ENCODE measurements around the genes IFNL1, SERTAD1 and ITPKC.

- PRO-cap = no peak
These were observed 13.3 kb upstream of the PAK4 start for GRCh38 chr19:39112271-39112661.

DNA sequence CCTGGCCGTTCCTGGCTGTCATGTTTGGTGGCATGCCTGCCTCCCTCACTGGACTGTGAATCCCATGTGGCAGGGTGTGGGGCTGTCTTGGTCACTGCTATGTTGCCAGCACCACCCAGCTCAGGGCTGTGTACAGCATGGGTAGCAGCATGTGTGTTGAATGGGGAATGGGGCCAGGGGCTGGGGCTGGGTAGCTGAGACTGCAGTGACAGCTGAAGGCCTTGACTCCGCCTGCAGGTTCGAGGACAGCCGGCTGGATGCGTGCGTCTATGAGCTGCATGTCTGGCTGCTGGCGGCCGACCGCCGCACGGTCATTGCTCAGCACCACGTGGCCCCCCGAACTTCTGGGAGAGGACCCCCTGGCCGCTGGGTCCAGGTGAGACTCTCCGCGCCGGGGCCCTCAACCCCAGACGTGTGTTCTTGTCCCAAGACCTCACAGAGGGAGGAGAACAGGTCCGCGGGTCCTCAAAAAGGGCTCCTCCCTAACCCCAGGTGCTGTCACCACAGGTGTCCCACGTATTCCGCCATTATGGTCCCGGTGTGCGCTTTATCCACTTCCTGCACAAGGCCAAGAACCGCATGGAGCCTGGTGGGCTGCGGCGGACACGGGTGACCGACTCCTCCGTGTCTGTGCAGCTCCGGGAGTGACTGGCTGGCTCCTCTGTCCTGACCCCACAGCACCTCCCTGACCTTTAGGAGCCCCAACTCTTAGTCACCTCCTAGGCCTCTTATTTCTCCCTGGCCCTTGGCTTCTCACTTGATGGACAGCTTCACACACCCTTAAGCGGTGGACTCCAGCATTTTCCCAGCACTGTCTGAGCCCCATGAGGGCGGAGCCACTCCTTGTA, 3.6 kb downstream of the NCCRP1 start:
- PRO-cap = no peak

- PRO-cap = no peak
These were observed at the start of gene IFNL1 for GRCh38 chr19:39296333-39296628. Gene IFNL1, plus strand, starts transcription at chr19:39296407.

- PRO-cap = unidirectional peak, minus-strand start at chr19:39341954
These were observed 853 bp upstream of the SAMD4B start for GRCh38 chr19:39340937-39342198.

DNA sequence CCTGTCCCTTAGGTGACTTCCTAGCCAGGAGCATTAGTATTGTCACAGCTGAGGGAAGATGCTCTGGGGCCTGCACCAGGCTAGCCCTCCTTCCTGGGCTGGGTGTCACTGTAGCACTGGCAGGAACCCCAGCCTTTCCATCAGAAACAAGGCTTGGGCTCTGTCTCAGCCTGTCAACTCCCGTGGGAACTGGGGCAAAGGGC, 18.0 kb downstream of the PAF1 start:
- PRO-cap = no peak

GRCh38 chr19:39408289-39409303, 1.9 kb downstream of the ZFP36 start:
- PRO-cap = no peak

- PRO-cap = no peak
These were observed 2.6 kb downstream of the SUPT5H start for GRCh38 chr19:39448074-39448348.

- PRO-cap = no peak
These were observed 3.5 kb downstream of the SELENOV start for GRCh38 chr19:39518412-39518854.

GRCh38 chr19:39719333-39719771, 15.1 kb downstream of the LGALS14 start:
- PRO-cap = no peak

- PRO-cap = no peak
These were observed 14.4 kb downstream of the LEUTX start for GRCh38 chr19:39792960-39793594.

GRCh38 chr19:39866722-39867015, 20.5 kb upstream of the FBL start:
- PRO-cap = no peak

DNA sequence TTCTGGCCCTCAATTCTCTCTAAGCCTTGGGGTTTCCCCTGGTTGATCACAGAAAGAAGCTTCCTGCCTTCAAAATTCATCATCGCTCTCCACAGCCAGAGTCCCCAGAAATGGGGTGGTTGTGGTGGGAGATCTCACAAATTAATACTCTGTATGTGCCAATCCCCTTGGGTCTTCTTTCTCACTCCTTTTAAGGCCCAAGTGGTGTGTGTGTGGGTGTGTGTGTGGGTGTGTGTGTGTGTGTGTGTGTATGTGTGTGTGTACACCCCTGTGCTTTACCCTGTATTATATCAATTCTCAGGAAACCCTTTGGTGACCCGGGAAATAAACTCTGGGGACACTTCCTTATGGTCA, 33.8 kb upstream of the PSMC4 start:
- PRO-cap = no peak

DNA sequence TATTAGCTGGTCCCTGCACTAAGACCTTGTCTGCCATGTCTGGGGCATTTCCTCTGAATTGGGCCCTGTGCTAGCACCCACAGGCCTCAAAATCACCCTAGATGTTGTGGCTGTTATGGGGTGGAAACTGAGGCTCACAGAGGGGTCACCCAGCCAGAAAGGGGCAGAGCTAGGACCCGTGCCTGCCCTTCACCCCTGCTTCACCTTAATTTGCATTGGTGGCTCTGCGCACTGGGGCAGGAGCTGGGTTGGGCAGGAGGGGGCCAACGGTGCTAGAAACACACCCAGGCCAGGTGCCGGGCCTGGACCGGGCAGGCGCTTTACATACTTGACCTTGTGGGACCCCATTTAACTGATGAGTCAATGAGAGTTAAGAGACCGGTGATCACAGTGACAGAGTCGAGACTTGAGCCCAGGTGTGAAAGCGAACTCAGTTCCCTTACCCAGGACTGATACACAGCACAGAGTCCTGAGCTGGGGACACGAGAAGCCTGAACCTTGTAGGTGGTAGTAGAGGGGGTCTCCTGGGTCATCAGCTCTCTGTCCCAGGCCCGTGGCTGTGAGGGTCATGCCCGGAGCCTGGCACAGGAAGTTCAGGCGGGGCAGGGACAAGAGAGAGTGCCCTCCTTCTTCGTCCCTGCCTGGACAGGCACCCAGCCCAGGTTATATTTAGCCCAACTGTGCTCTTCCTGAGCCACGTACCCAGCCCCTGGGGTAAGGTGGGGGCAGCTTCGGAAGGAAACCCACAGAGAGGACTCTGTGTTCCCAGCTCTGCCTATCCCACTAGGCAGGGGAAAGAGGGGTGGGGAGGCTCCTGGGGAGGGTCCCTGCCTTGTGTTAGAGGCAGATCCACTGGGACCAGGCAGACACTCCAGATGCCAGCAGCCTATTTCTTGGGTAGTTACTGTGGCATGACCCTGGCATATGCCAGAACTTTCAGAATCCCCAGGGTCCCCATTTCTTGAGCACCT, 1.9 kb downstream of the PRX start:
- PRO-cap = no peak

DNA sequence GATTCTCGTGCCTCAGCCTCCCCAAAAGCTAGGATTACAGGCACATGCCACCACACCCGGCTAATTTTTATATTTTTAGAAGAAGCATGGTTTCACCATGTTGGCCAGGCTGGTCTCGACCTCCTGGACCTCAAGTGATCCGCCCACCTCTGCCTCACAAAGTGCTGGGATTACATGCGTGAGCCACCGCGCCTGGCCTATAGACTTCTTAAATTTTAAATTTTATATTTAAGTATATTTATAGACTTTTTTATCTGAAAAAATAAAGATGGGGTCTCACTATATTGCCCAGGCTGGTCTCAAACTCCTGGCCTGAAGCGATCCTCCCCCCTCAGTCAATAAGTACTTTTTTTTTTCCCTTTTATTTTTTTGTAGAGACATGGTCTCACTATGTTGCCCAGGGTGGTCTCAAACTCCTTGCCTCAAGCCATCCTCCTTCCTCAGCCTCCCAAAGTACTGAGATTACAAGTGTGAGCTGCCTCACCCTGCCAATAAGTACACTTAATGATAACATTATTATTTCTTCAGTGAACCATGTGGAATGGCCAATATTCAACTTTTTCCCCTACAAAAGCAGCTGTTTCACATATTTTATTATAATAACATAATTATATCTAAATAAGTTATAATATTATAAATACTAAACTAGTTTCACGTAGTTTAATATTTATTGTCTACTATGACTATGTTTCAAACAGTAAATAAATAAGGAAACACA, 1.8 kb downstream of the SERTAD1 start:
- PRO-cap = no peak

GRCh38 chr19:40425282-40426215, at the start of gene SERTAD1:
Gene SERTAD1, minus strand, starts transcription at chr19:40425992.
- PRO-cap = bidirectional peak, plus-strand start at chr19:40425711, minus-strand start at chr19:40425604; bidirectional peak, plus-strand start at chr19:40426151, minus-strand start at chr19:40425992

DNA sequence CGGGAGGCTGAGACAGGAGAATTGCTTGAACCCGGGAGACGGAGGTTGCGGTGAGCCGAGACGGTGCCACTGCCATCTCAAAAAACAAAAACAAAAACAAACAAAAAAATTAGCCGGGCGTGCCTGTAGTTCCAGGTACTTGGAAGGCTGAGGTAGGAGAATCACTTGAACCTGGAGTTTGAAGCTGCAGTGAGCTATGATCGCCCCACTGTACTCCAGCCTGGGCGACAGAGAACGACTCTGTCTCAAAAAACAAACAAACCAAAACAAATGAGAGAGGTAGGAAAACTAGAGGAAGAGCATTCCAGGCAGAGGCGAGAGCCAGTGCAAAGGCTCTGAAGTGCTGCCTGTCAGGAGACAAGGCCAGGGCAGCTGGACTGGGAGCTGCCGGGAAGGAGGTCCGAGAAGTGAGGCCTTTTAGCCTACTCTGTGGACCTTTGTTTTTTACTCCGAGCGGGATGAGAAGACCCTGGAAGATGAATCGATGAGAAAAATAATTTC, 7.5 kb upstream of the SERTAD1 start:
- PRO-cap = unidirectional peak, plus-strand start at position 356 of the sequence

DNA sequence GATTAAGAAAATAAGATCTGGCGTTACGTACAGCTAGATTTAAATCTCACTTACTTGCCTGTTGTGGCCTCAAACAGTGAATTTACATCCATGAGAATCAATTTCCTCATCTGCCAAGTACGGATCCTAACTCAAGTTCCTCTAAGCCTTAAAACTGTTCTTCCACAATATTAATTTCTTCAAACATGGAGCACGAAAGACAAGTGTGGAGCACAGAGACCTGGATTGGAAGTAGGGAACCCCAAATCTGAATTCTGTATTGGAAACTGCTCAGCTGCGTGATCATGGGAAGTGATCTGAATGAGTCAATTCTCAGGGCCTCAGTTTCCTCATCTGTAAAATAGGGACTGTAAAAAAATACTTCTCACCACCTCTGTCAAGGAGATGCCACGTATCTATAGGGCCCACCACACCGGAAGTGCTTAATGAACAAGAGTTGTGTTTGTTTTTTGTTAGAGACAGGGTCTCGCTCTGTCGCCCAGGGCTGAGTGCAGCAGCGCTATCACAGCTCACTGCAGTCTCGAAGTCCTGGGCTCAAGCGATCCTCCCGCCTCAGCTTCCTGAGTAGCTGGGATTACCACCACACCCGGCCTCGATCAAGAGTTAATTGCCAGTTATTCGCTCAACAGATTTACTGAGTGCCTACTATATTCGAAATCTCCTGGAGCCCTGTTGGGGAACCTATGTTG, 1.7 kb downstream of the SERTAD3 start:
- PRO-cap = no peak

DNA sequence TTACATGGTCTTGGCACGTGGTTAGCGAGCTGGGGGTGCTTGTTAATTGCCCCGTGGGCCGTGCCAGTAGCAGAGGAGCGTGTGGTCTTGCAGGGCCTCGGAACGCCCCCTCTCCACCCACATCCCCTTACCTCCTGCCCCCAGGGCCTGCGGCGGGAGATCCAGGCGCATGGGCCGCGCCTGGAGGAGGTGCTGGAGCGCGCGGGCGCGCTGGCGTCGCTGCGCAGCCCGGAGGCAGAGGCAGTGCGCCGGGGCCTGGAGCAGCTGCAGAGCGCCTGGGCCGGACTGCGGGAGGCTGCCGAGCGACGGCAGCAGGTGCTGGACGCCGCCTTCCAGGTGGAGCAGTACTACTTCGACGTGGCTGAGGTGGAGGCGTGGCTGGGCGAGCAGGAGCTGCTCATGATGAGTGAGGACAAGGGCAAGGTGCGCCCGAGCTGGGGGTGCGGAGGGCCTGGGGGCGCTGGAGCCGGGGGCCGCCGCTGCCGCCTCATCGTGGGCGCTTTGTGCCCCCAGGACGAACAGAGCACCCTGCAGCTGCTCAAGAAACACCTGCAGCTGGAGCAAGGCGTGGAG, 22.6 kb upstream of the SHKBP1 start:
- PRO-cap = no peak

DNA sequence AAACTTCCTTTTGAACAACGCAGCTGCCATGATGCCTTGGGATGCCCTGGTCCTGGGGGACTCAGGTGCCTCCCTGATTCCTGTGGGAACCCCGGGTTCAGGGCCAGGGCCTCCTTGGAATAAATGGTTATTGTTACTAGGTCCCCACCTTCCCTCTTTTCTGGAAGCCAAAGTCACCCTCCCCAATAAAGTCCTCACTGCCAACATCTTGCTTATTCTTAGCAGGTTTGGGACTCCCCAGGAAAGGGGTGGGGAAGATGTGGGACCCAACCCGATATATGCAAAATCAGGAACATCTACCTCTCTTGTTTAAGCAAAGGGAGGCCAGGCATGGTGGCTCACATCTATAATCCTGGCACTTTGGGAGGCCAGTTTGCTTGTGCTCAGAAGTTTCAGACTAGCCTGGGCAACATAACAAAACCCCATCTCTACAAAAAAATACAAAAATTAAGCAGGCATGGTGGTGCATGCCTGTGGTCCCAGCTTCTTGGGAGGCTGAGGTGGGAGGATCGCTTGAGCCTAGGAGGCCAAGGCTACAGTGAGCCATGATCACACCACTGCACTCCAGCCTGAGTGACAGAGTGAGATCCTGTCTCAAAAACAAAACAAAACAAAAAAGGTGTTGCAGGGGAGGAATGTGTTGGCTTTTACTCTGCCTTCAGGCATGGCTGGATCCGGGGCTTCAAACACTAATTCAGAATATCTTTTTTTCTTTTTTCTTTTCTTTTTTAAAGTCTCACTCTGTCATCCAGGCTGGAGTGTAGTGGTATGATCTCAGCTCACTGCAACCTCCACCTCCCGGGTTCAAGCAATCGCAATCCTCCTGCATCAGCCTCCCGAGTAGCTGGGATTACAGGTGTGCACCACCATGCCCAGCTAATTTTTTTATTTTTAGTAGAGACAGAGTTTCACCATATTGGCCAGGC, 9.7 kb upstream of the LTBP4 start:
- PRO-cap = no peak

GRCh38 chr19:40716756-40717793, at the start of gene ITPKC:
Gene ITPKC, plus strand, starts transcription at chr19:40717112.
- PRO-cap = bidirectional peak, plus-strand start at chr19:40717112, minus-strand start at chr19:40716882; bidirectional peak, plus-strand start at chr19:40717408, minus-strand start at chr19:40717212

Data from left common carotid artery plus branches (tissue), 1 donor.